Fallopian tube (tissue), 1 donor: Measurements from ENCODE around the genes TLCD1, DHRS13 and SEZ6.

DNA sequence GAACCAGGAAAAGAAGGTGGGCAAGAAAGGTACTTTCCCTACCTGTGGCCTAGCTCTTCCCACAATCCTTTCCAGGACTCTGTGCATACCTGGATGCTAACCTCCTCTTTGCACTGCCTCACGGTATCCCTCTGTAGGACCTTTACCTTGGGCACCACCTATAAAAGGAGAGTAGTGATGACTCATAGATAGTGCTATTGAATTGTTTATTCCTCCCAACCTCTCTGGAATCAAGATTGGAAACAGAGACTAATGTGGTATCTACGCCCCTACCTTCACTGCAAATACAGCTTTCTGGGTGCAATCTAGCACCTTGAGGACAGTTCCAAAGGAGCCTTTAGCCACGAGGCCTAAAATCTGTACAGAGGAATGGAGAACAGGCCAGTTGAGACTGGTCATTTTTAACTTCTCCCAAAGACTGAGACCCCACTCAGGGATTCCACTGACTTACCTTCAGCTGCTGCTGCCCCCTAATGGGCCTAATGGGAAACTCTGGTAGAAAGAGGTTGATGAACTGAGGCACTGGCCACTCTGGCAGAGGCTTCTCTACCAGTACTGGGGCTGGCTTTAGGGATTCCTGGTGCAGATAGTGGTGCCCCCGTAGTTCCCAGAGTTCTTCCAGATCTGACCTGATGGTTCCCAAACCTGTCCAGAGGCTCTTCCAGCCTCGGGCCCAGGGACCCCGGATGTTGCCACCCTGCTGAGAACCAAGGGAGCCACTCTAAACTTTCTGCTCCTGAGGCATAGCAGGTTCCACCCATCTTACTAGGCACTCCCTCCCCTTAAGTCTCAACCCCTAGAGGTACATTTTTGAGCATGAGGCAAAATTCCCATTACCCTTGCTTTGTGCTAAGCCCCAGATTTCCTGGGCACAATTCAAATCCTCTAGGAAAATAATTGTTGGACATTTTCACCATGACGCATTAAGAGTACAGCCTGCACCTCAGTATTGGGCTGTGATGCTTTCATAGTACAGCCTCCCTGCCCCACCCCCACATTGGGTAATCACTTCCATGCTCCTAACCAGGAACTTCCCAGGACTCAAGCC is 672 bp downstream of the RSKR start:
- PRO-cap = no peak

DNA sequence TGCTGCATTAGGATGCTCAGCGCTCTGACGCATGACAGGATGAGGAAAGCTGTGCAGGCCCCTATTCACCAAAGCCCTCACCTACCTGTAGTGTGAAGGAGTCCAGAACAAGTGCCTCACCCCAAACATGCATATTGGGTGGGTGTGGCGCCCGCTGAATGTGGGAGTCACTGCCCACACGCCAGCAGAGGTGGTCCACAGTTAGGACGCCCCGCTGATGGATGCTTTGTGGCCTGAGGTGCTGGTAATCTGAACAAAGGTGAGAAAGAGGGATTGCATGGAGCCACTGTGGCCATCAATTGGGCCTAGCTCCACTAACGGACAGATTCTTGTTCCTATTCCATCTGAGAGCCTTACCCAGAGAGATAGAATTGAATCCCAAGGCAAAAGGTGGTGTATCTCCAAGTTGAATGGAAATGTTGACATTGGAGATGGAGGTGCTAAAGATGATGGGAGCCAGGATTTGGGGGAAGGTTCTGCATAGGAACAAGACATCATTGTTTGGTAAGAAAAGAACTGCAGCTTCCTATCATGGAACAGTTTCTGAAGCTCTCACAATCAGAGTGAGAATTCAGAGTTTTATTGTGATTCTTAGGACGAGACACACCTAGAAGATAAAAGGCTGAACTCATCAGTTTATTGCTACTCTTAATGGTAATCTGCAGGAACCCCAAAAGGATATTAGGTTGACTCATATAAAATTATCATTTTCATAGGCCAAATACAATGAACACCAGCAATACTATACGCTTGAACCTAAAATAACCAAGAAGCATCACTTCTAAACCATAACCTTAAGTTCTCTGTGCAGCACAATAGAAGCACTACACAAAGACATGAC is 6.6 kb downstream of the BLTP2 start:
- PRO-cap = no peak

DNA sequence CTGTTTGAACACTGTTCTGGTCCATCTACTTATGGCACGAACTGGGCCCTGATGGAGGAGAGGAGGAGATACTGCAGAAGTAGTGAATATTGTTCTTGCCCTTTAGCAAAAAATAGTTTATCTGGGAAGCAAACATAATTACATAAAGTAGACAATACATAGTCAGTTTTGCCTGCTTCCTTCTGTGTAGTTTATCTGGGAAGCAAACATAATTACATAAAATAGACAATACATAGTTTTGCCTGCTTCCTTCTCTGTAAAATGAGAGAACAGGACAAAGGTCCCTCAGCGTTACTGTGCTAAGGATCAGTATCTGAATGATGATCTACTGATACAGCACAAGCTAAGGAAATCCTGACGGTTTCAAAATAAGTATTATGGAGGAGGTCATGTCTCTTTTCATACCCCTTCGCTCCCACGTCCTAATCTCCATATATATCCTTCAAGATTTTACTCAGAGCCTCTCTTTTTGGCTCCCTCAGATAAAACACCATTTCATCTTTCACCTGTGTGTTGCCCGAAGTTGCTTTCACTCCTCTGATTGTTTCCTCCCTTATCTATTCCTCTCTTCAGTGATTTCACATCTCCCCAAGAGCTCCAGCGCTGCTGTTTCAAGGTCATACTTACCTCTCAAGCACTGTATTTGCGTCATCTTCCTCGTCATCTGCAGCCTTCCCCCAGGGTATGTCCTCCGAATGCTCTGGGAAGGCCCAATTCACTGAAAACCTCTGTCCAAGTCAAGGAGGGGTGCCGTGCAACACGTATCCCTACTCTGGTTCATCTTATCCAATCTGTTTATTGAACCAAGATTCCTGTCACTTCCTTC is 1.1 kb upstream of the BLTP2 start:
- PRO-cap = unidirectional peak, plus-strand start at position 731 of the sequence

GRCh38 chr17:28646655-28647211 is 1.8 kb upstream of the BLTP2 start:
- PRO-cap = no peak

- PRO-cap = no peak
These were observed 12.5 kb downstream of the SUPT6H start for GRCh38 chr17:28674143-28675319.

DNA sequence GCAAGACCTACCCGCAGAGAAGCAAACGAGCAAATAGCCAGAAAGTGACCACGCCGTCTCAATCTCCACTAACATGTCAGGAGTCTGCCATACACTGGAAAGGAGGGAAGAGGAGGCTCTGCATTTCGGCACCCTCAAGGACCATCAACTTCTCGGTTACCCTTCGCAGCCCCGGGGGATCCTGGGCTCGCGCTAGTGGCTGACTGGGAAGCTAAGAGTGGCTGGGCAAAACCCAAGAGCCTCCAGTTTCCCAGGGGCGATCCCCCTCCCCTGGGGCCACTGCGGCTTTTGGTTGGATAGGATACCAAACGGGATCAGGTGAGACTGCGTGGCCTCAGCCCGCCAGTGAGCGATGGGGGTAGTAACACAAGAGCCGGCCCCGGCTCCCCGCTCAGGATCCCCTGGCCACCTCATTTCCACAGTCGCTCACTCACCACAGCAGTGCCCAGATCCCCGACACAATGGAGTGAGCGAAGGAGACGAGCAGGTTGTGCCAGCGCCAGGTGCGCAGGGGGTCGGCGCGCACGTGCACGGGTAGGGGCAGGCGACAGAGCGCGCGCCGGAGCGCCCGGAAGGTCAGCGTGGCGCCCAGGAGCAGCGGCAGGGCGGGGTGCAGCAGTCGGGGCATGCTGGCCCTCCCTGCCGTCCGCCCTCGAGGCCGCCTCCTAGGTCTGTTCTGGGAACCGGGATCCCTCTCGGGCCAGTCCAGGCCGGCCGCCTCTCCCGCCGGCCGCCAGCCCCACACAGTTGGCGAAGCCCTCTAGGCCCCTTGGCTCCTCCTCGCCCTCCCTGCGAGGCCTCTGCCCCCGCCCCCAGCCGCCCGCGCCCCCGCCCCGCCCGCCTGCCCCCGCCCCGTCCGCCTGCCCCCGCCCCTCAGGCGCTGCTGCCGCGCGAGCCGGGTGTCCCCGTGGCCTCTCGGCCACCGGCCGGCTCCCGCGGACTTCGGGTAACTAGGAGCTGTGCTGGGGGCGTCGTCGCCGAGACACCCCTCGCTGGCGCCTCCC is at the start of gene TLCD1:
TSS of gene TLCD1 (minus strand) at position 764 of the 1,004 bp plus-strand sequence.
- PRO-cap = bidirectional peak, plus-strand start at position 345 of the sequence, minus-strand start at position 463 of the sequence; bidirectional peak, plus-strand start at position 876 of the sequence, minus-strand start at position 745 of the sequence

DNA sequence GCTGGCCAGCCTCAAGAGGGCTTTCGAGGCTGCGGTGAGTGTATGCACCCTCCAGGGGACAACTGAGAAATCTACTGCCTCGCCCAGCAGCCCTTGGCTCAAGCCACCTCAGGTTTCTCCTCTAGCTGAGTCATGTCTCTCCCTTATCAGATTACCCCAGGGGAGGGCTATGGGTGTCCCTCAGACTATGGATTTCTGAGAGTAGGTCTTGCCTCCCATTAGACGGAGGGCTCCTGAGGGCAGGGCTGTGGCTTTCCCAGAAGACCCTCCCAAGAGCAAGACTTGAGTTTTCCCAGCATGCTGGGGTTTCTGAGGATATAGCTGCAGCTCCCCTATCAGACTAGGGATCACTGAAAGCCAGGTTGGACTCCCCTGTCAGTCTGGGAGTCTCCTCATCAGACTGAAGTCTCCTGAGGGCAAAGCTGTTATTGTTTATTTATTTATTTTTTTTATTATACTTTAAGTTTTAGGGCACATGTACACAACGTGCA is 6.8 kb downstream of the NEK8 start:
- PRO-cap = no peak

DNA sequence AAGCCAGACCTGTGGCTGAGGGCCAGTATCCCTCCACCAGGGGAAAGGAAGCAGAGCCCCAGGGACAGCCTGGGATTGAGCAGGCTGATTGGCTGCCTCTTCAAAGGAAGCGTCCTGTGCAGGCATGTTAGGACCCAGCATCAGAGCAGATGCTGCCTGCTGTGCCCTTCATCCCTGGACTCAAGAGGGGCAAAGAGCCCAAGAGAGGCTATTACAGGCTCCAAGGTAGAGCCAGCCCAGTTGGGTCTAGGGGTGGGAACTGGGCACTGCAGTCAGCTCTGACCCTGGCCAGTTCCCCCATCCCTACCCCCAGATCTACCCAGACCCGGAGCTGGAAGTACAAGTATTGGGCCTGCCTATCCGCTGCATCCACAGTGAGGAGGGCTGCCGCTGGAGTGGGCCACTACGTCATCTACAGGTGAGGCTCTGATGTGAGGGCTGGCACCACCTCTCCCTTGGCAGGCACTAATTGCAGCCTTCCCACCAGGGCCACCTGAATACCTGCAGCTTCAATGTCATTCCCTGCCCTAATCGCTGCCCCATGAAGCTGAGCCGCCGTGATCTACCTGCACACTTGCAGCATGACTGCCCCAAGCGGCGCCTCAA is 3.8 kb downstream of the TRAF4 start:
- PRO-cap = no peak

DNA sequence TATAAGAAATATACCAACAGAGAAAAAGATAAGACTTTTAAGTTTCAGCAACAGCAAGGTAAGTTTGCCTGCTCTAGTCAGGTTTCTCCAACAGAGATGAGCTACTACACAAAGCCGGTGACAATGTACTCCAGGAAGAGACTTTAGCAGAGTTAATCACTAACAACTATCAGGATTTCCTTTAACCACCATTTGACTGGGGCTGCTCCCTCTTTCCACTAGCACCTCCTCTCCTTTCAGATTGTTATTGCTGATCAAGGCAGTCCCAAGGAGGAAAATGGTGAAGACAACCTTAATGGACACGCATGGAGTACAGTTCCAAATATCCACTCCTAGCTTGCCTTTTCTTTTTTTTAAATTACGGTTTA is 31.0 kb downstream of the FAM222B start:
- PRO-cap = no peak

DNA sequence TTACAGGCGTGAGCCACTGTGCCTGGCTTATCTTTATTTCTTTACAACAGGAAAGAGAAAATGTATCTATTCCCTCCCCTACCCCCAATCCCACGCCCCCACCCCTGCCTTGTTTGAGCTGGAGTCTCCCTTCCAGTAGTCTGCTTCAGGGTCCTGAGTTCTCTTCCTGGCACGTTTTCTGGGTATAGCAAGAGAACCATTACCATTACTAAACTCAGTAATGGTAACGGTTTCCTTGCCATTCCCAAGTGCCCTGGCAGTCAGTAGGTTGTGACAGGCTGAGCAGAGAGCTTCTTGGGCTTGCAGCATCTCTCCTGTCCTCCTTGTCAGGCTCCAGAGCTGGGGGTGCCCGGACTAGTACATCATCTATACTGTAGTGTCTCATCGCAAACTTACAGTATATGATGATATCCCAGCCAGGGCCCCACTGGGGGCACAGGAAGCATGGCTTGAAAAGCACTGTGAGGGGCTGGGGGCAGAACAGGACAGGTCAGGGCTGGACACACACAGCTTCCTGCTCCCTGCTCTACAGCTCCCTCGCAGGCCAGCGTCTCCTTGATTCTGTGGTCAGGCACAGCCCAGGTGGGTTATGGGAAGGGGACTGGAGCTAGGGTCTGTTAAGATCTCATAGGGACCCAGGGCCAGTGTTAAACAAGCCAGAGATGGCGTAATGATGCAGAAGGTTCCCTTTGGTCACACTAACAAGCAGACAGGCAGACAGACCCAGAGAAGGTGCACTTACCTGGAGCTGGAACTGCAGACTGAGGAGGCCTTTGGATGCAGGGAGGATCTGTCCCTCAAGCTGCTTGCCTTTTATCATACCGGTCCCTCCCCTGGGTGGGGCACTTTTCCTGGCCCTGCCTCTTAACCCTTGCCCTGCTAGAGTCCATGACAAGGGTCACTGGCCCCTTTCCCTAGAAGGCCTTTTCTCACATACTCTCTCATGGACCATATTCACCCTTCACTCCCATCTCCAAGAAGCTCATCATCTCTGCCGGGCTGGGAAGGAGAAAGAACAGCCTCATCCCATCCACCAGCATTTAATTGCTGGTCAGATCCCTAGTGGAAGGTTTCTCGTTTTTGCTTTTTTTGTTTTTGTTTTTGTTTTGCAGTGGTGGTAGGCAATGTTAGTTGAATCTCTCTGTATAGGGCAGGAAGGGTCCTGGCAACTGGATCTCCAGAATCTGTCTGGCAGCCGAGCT is 6.8 kb downstream of the ERAL1 start:
- PRO-cap = no peak

DNA sequence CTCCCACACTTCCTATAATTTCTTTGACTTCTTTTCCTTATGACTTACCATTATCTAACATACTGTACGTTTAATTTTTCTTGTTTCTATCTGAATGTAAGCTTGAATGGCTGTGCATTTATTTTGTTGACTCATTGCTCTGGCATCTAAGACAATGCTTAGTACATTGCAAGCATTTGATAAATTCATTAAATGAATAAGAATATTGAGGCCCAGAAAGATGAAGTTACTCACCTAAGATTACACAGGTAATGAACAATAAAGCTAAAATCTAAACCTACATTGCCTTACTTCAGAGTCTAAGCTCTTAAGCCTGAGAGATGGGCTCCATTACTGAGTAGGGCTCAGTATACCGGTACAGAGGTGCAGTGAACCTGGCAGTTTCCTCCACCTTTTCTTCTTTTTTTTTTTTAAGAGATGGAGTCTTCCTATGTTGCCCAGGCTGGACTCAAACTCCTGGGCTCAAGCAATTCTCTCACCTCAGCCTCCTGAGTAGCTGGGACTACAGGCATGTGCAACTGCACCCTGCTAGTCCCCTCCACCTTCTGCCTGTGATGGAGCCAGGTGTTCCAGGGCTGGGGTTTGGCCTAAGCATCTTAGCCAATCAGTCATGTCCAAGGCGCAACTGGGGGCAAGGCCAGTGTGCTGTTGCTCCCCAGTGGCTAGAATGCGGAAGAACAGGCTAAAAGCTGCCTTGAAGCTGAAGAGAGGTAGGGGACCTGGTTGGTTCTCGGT is 18.8 kb downstream of the FLOT2 start:
- PRO-cap = no peak

GRCh38 chr17:28893837-28894266 is 3.7 kb downstream of the FLOT2 start:
- PRO-cap = no peak

- PRO-cap = bidirectional peak, plus-strand start at chr17:28902446, minus-strand start at chr17:28902326; unidirectional peak, minus-strand start at chr17:28902798; unidirectional peak, minus-strand start at chr17:28902944
These were observed at the start of gene DHRS13 for GRCh38 chr17:28902240-28903292. TSS of gene DHRS13 (minus strand) at chr17:28903079.

GRCh38 chr17:29005274-29006224 is at the start of gene SEZ6:
TSS of gene SEZ6 (minus strand) at chr17:29006033.
- PRO-cap = no peak

- PRO-cap = no peak
These were observed 49.3 kb downstream of the PIPOX start for GRCh38 chr17:29092226-29092678.

GRCh38 chr17:29093128-29093641 is 50.2 kb downstream of the PIPOX start:
- PRO-cap = no peak

GRCh38 chr17:29097698-29098553 is 55.0 kb downstream of the PIPOX start:
- PRO-cap = no peak

- PRO-cap = no peak
These were observed 63.7 kb downstream of the MYO18A start for GRCh38 chr17:29116310-29117024.

DNA sequence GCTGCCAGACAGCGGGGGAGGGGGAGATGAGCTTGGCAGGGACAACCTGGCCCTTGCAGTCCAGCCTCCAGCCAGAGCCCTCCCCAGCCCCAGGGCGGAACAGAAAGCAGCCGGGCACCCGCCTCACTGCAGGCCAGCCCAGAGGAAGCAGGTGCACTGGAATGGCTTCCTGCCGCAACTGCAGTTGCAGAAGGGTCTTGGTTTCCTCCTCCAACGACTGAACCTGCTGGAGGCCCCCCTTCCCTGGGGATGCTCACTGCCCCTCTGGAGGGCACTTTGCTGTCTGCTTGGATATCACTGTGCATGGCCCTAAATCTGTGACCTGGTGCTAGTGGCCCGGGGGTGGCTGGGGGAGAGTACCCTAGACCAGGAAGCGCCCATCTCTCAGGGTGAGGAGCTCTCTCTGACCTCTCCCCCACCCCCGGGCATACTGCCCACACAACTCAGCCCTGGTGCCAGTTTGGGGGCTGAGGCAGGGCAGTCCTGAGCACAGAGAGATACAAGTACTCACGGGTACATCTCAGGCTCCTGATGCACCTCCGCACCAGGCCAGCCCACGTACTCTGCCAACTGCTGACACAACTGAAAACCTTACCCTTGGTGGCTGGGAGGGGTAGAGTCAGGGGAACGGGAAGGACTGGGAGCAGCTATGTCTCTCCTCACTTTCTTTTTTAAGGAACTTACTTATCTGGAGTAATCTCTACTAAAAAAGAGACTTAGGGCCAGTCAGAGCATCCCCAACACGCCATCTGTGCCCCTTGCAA is 41.0 kb downstream of the MYO18A start:
- PRO-cap = unidirectional peak, plus-strand start at position 616 of the sequence

- PRO-cap = unidirectional peak, minus-strand start at chr17:29141406
These were observed 39.1 kb downstream of the MYO18A start for GRCh38 chr17:29140632-29141895.